SK-N-DZ (cell line): ENCODE measurements around a stretch of chr11.

GRCh38 chr11:2273707-2274183 lies 3.4 kb upstream of the ASCL2 start:
RAMPAGE:
- cytosol, long total RNA: no peak
- nucleus, long total RNA: no peak

GRCh38 chr11:2300935-2301706 lies 597 bp downstream of the C11orf21 start:
RAMPAGE:
- cytosol, long total RNA: no peak
- nucleus, long total RNA: no peak

DNA sequence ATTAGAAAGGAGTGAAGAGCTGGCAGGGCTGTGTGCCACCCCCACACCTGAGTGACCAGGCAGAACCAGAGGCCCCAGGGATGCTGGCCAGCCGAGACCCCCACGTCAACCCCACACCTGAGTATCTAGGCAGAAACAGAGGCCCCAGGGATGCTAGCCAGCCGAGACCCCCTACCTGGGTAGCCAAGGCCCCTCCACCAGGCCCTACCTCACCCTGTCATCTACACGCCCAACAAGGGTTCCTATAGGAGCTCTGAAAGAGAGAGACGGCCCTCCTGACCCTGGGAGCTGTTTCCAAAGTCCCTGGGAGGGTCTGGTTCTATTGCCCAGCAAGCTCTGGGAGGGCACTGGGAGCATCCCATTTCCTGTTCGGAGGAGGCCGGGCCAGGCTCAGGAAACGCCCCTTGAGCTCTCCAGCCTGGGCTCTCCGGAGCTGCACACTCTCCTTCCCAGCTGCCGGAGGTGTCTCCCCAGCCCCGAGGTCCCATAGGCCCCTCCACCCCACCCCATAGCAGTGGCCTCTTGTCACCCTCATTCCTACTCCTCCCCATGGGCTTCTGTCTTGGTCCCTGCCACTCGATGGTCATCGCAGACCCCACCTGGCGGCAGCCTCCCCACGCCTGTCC lies 2.5 kb downstream of the TSPAN32 start:
RAMPAGE:
- cytosol, long total RNA: no peak
- nucleus, long total RNA: no peak

DNA sequence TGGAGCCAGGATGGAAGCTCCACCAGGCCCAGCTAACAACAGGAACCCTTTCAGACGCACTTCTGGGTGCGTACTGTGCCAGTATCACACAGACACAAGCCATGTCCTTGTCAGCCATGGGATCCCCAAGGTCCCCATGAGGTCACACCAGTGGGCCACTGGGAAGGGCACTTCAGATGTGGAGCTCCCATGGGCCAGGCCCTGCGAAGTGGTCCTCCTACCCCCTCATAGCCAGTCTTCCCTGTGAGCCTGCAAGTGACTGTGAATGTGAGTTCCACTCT lies 2.4 kb upstream of the CD81 start:
RAMPAGE:
- cytosol, long total RNA: no peak
- nucleus, long total RNA: no peak

GRCh38 chr11:2375084-2375944 lies 1.8 kb upstream of the CD81 start:
RAMPAGE:
- cytosol, long total RNA: no peak
- nucleus, long total RNA: no peak

RAMPAGE:
- cytosol, long total RNA: no peak
- nucleus, long total RNA: no peak
Measured at GRCh38 chr11:2393190-2393983, 7.2 kb upstream of the TSSC4 start.

RAMPAGE:
- cytosol, long total RNA: no peak
- nucleus, long total RNA: no peak
Measured at GRCh38 chr11:2462854-2464316, 18.6 kb downstream of the KCNQ1 start.

DNA sequence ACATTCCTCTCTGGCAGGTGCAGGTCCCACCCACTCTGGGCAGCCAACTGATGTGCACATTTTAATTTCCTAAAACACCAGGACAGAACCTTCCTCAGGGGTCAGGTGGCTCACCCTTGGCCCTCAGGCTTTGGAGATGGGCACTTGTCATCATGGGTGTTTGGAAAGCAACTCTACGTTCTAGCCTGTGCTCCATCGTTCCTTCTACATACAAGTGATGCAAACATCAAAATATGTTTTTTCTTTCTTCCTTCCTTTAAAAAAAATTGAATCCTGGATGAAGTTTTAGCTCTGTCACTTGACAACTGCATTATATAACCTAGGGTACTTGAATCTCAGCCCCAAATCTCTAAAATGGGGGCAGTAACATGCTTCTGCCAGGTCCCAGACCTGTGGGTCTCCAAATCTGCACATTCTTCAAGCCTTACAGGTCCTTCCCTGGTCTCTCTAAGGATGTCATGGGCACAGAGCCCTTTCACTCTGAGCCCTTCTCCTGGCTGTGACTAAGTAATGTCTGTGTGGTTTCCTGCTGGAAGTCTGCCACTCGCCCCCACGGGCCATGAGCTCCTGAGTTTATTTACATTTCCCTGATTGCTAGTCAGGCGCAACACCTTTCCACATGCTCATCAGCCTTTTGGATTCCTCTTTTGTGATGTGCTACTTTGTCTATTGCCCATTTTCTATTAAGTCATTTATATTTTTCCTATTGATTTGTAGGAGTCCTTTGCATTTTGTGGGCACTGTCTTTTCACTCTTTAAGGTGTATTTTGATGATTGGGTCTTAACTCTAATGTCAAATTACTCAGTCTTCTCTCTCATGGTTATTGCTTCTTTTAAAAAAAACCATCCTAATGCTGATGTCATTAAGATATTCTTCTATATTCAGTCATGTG lies 211.4 kb downstream of the KCNQ1 start:
RAMPAGE:
- cytosol, long total RNA: no peak
- nucleus, long total RNA: no peak

GRCh38 chr11:2658930-2659681 lies 214.3 kb downstream of the KCNQ1 start:
RAMPAGE:
- cytosol, long total RNA: no peak
- nucleus, long total RNA: no peak

DNA sequence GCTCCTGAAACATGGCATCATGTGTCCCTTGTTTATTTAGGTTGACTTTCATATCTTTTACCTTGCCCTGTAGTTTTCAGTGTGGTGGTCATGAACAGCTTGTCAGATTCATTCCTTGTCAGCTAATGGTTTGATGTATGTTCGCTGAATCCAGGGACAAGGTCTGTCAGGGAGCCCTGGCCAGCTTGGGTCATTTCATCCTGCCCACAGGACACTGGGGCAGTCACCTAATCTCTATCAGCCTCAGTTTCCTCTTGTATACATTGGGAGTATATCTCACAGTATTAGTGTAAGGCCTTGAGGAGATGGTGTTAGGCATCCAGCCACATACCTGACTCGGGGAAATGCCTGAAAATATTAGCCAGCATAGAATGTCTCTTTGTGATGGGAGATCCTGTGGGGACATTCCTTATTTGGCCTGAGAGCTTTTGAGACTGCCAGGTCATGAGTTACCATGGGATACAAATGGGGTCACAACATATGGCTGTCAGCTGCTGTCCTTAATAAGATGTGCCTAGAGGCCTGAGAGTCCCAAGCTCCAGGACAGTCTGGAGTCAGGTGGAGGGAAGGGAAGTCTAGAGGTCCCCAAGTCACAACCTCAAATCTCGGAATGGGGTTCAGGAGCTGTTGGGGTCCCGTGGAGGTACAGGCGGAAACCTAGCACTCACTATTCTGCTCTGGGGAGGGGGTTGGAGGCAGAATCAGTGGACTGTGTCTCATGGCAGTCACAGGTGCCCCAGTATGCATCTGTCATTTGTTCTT lies 216.0 kb downstream of the CDKN1C start:
RAMPAGE:
- cytosol, long total RNA: no peak
- nucleus, long total RNA: no peak

RAMPAGE:
- cytosol, long total RNA: no peak
- nucleus, long total RNA: no peak
Measured at GRCh38 chr11:2693578-2693766, 192.1 kb downstream of the CDKN1C start.

DNA sequence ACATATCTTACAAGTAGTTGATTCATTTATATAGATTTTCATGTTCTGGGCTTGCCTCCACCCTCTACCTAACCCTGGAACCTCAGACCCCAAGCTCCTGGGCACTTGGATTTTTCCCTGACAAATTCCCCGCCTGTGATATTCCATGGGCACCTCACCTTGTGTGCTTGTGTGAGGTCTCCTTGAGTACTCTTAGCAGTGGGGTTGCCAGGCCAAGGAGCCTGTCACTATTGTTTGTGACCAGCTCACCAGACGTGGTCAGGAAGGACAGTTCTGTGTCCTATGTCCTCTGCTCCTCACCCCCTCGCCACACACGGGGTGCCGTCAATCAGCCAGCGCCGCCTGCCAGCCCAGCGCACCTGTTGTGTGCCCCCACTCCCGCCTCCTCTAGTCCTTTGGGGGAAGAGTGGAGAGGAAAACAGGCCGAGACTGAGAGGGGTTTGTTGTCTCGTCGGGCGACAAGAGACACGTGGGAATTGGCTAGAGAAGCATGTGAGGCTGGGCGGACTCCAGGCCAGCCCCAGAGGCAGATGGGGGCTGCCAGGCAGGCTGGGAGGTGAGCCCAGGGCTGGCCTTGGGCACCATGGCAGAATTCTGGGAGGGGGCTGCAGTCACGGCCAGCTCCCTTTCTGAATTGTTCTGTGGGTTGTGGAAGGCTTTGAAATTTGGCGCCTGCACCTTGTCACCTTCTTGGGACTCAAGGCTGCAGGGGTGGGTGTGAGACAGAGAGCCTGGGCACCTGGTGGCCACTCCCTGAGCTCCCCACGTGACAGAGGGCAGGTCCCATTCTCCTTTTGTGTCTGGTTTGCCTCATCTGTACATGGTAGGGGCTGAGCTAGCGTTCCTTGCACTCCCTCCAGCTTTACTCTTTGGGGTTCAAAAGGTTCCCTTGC lies 182.8 kb downstream of the CDKN1C start:
RAMPAGE:
- cytosol, long total RNA: no peak
- nucleus, long total RNA: no peak

DNA sequence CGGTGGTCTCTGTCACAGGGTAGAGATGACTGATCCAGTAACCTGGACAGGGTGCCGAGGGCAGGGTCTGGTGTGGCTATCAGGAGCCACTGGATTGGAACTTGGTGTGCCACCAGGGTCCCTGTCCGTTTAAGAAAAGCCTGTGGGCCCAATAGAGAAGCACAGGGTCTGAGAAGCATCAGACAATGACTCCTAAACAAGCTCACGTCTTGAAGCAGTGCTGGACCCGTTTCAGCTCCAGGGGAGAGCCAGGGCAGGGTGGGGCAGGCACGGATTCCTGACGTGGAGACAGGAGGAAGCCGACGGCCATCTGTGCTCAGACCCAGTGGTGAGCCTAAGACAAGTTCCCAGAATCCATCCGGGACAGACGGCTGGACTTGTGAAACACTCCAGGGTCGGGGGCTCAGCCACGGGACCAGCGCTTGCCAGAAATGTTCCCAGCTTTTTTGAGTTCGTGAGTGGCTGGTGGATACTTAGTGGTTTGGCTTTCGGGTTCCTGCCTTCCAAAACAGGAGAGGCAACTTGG lies 160.6 kb downstream of the CDKN1C start:
RAMPAGE:
- cytosol, long total RNA: no peak
- nucleus, long total RNA: no peak

DNA sequence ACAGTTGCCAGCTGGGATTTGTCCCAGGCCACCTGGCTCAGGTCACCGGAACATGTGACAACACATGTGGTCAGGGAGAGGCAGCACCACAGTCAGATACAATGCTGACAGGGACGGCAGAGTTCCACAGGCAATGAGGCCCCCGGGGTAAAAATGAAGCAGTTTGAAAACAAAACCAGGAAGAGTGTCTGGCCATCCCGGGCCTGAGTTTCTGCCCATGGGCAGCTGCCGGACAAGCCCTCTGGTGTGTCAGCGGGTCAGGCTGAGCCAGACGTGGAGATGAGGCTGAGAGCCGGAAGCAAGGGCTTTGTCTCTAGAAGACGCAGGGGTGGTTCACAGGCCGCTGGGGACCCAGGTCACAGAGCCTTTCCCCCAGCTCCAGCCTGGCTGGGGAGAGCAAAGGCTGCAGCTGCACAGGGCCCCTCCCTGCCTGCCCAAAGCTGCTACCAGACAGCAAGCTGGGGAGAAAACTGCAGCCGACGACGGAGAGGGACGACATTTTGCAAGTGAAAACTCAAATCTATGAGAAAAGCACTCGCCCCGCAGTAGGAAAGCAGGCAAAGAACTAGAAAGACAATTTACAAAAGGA lies 80.6 kb downstream of the CDKN1C start:
RAMPAGE:
- cytosol, long total RNA: no peak
- nucleus, long total RNA: no peak

RAMPAGE:
- cytosol, long total RNA: no peak
- nucleus, long total RNA: no peak
Measured at GRCh38 chr11:2805458-2806137, 80.0 kb downstream of the CDKN1C start.

DNA sequence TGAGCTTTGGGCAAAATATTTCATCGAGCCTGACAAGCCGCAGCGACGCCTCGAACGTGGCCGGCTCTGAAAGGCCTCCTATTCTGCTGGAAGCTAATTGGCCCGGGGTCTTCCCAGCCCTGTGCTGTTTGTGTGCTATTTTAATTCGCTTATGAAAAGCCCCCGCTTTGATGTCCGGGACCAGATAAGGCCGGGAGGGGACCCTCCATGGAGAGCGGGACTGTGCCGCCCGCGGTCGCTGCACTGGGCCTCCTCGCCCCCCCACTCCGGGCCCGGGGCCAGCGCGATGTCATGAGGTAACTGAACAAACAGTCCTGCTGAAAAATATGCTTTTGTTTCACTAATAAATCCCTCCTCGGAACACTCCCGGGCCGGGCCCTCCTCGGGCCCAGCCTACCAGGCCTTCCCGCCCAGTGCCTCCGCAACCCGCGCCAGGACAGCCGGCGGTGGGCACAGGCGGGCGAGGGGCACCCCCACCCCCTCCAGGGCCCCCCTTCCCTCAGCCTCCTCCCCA lies 78.3 kb downstream of the CDKN1C start:
RAMPAGE:
- cytosol, long total RNA: no peak
- nucleus, long total RNA: no peak

GRCh38 chr11:2811505-2812161 lies 73.9 kb downstream of the CDKN1C start:
RAMPAGE:
- cytosol, long total RNA: no peak
- nucleus, long total RNA: no peak

DNA sequence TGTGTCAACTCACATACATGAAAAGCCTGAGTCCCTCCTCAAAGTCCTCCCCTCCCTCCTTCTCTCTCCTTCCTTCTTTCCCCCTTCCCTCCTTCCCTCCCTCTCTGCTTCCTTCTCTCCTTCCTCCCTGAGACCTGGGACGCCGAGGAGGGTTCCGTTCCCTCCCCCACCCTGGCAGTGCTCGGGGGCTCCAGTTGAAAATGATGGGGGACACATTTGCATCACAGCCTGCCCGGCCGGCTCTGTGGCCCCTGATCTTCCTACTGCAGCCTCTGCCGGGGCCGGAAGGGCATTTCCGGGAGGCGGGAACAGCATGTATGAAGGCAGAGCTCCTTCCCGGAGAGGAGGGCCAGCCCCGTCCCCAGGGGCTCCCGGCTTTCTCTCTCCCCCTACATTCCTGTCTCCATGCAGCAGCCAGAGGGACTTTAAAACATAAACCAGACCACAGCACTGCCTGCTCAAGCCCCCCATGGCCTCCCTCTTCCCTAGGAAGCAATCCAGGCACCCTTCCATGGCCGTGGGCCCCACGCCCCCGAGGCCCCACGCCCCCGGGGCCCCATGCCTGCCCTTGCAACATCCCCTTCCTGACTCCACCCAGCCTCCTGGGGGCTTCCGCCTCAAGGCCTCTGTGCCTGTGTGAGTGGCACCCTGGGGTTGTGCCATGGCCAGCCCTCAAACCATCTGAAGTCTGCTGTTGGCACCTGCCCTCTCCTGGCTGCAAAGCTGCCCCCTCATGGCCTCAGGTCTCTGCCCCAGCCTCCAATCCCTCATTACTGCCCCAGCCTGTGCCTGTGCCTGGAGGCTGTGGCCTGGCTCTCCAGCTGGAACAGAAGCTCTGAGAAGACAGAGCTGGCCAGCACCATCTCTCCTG lies 73.1 kb downstream of the CDKN1C start:
RAMPAGE:
- cytosol, long total RNA: no peak
- nucleus, long total RNA: no peak

DNA sequence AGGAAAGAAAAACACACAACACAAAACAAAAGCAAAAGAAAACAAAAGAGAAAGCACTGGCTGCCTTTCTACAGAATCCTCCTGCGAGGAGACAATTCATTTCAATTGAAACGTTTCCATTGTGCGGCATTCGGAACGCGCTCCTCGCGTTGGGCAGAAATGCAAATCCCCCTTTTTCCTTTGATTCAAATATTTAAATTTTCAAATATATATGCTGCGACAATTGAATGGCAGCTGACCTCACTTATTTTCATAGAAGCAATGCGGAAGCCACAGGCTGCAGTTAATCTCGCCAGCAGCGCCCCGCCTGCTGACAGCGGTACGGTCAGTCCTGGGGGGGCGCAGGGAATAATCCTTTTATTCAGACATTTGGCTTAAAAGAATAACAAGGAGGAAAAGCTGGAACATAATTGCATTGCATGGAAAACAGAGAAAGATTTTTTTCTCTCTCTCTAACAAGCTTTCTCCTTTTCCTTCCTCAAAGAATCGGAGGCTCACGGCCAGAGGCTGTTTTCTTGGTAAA lies 17.4 kb downstream of the CDKN1C start:
RAMPAGE:
- cytosol, long total RNA: no peak
- nucleus, long total RNA: no peak

DNA sequence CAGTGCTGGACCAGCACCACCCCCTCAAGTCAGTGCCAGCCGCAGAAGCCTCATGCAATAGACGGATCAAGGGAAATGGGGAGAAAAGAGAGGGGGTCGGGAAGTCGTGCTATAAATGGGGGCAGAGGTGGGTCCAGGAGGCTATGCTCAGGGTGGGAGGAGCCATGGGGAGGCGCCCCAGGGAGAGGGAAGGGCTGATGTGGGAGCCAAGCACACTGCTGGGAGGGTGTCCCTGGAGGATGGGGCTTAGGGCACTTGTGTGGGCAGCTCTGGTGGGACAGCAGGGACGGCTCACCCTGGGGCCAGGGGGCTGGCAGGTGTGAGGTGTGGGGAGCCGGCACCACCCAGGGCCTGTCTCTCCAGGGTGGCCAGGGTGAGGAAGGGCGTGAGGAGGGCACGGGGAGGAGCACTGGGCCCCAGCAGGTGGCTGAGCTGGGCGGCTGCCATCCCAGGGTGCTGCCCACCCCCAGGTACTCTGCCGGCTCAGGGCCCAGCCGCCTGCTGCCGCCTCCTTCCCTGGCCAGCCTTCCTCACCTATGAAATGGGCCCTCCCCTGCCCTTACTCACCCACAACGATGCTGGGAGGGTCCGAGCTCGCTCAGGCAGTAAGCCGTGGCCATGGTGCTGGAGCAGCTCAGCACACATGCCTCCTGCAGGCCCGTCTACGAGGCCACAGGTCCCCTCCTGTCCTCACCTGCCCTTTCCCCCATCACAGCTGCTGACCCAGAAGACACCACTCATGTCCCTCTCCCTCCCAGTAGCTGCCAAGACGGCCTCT lies 9.2 kb downstream of the SLC22A18 start:
RAMPAGE:
- cytosol, long total RNA: no peak
- nucleus, long total RNA: no peak